ENCODE measurements around the genes CORO2A and GALNT12.

DNA sequence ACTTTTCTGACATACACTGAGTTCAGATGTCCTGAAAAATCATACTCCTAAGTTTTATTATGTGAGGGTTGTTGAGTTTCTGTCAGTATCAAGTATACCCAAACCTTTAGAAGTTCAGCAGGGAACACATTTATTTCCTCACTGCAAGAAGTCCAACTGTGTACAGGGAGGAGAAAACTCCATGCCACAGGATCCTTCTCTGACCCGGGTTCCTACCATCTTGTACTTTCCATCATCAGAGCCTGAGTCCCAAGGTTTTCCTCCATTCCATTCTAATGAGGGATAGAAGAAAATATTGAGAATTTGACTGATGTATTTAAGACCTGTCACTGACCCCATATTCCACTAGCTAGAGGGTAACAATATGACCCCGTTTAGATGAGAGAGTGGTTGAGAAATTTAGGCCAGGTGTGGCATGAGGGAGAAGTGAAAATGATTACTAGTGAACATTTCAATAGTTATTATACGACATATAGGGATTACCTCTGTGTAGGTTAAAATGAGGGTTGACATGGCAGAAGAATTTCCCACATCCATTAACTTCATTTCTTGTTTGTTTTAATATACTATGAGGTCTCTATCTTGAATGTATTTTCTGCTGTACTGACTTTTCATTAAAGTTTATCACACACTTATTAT, 37.3 kb downstream of the ZNF782 start:
- RRBS: no CpG with 5 or more reads among the region's 3 CpGs

DNA sequence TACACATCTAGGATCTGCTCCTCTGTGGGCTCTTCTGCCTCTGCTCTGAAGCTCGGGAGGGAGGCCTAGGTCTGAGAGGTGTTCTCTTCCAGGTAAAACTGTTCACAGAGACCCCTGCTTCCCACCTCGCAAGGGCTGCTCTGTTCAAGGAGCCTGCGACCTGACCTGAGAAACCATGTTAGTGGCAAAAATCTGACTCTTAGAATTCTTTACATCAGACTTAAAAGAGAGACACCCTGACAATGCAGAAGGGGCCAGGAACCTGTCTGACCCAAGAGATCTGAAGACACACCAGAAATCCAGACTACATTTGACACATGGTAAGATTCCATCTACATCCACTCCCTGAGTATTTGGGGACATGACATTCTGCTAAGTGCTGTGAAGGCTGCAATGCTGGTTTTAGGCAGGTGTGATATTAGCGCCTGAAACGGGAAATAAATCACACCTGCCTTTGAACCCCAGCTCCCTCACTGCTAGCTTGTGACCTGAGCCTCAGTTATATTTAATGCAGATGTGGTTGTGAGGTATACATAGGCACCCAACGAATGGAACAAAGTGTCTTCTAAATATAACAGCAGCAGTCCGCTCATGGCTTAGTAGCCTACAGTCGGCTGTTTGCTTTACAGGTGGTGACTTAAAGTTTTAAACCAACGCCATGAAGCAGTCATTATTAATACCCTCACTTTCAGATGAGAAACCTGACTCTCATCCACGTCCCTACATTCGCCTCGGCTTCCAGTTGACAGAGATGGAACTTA, 808 bp downstream of the ZNF782 start:
- RRBS: no CpG with 5 or more reads among the region's 12 CpGs

GRCh38 chr9:96996715-96997198, 42.2 kb downstream of the CTSV start:
- RRBS: no CpG with 5 or more reads among the region's 1 CpG

- RRBS: no CpG with 5 or more reads among the region's 41 CpGs
Observed at GRCh38 chr9:97222086-97222958, 85.1 kb upstream of the CCDC180 start.

GRCh38 chr9:97553135-97553604, 51.7 kb downstream of the TMOD1 start:
- RRBS: no CpG with 5 or more reads among the region's 7 CpGs

GRCh38 chr9:97557479-97558238, 56.2 kb downstream of the TMOD1 start:
- RRBS: no CpG with 5 or more reads among the region's 9 CpGs

GRCh38 chr9:97572685-97573227, 60.4 kb downstream of the TSTD2 start:
- RRBS: no CpG with 5 or more reads among the region's 9 CpGs

- RRBS: no CpG with 5 or more reads among the region's 9 CpGs
Observed at GRCh38 chr9:97594465-97595057, 38.6 kb downstream of the TSTD2 start.

DNA sequence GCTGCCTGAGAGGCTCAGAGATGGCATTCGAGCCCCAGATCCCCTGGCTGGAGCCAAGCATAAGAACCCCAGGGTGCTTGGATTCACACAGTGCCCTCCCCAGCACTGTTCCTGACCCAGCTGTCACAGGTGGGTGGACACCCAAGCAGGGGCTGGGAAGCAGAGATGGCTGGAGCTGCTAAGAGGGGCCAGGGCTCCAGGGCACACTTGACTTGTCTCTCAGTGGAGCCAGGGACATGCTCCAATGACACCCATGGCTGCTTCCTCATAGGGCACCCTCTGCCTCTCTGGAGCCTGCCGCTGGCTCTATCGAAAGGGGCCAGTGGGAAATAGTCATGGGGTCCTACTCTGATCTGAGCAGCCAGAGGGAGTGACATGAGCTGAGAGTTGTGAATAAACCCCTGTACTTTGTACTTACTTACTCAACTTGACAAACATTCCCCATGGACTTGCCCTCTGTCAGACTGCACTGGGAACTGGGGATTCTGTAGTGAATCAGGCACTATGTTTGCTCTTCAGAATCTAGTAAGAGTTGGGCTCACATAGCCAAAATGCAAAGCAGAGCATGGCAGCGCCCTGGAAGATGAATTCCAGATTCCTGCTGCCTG, 62.7 kb upstream of the XPA start:
- RRBS: no CpG with 5 or more reads among the region's 4 CpGs

DNA sequence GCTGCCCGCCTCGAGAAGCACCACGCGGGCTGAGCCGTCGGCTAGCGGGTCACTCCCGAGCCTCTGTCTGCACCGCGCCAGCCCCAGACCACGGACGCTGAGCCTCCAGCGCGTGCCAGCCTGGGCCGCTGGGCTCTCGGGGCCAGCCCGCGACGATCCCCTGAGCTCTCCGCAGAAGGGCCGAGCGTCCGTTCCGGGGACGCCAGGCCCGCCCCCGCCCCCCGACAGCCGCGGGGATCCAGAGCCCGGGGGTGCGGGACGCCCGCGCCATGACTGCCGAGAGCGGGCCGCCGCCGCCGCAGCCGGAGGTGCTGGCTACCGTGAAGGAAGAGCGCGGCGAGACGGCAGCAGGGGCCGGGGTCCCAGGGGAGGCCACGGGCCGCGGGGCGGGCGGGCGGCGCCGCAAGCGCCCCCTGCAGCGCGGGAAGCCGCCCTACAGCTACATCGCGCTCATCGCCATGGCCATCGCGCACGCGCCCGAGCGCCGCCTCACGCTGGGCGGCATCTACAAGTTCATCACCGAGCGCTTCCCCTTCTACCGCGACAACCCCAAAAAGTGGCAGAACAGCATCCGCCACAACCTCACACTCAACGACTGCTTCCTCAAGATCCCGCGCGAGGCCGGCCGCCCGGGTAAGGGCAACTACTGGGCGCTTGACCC, 750 bp downstream of the FOXE1 start:
- RRBS: 7% methylated on average over 31 of the region's 85 CpGs

DNA sequence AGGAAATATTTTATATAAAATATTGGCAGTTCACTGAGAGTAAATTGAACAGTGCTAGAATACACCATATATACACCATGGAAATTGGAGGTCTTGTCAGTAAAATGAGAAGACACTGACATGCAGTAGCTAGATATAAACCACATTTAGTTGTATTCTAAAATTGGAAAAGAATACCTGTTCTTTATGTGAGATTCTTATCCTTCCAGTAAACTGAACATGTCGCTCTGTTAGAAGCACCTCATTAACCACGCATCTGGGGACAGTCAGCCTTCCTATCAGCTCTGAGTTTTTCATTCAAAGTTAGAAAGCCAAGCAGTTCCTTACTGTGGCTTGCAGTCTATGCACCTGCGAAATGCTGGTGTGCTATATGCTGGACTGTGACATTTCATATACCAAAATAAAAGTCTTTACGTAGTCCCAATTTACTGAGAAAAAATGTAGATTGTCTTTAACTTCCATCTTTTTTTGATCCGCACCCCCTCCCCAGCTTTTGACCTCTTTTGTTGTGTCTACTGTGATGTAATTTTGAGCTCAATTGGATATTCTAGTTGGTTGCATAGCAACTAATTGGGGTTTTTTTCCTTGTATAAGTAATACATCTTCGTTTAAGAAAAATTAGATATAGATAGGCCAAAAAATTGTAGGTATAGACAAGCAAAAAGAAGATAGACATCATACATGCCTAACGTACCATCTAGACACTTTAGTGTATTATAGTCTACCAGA, 4.4 kb downstream of the ANP32B start:
- RRBS: no CpG with 5 or more reads among the region's 7 CpGs

DNA sequence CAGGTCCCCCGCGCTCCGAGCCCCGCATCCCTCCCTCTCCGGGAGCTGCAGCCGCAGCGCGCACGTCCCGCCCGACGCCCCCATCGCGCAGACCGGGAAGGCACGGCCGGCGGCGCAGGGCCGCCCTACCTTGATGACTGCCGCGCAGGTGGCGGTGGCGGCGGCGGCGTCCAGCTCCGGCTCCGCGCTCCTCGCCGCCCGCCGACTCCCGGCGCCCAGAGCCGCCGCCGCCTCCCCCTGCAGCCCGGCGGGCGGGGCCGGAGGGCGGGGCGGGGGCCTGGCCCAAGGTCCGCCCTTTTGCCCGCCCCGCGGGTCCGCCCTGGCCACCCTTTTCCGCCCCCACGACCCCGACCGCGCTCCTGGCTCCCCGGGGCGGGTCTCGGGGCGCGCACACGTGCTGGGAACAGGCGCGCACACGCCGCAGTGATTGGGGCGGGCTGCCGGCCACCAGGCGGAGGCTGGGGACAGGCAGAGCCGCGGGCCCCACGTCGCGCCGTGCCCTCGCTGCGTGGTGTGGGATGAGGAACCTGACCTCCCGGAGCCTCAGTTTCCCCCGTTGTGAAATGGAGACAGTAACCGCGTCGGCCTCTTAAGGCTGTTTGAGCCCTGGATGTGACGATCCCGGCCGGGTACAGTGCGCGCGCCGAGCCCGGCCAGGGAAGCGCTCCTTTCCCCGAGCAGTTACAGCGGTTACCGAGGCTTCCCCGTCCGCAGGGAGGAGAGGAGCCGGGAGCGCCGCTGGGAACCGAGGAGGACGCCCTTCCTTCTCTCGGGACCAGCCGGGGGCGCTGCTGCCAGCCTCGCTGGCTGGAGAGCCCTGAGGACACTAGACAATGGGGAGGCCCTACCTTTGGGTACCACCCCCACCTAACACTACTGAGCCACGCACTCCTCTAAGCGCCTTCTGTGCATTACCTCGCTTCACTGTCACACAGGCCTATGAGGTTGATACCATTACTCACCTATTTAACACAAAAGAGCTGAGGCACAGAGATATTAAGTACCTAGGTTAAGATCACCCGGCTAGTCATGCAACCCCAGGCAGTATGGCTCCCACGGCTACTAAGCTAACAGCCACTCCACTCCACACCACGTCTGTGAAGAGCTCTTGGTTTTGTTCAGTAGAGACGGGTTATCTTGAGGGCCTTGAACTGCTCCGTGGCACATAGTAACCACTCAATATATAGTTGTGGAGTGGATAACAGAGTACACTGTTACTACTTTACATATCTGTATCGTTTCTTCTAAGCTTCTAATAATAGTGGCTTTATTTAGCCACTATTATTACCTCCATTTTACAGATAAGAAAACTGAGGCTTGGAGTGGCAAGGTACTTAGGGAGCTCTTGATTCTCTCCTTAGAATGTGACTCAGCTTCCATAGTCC, at the start of gene CORO2A:
Gene CORO2A, minus strand, starts transcription at position 208 of the 1,385 bp plus-strand sequence.
- RRBS: 2% methylated on average over 68 of the region's 113 CpGs

- RRBS: no CpG with 5 or more reads among the region's 7 CpGs
Observed at GRCh38 chr9:98225127-98225766, 30.2 kb downstream of the TBC1D2 start.

- RRBS: no CpG with 5 or more reads among the region's 7 CpGs
Observed at GRCh38 chr9:98243733-98244303, 11.6 kb downstream of the TBC1D2 start.

GRCh38 chr9:98807076-98808333, at the start of gene GALNT12:
GALNT12 (plus strand) TSS chr9:98807670.
- RRBS: 2% methylated on average over 33 of the region's 100 CpGs

DNA sequence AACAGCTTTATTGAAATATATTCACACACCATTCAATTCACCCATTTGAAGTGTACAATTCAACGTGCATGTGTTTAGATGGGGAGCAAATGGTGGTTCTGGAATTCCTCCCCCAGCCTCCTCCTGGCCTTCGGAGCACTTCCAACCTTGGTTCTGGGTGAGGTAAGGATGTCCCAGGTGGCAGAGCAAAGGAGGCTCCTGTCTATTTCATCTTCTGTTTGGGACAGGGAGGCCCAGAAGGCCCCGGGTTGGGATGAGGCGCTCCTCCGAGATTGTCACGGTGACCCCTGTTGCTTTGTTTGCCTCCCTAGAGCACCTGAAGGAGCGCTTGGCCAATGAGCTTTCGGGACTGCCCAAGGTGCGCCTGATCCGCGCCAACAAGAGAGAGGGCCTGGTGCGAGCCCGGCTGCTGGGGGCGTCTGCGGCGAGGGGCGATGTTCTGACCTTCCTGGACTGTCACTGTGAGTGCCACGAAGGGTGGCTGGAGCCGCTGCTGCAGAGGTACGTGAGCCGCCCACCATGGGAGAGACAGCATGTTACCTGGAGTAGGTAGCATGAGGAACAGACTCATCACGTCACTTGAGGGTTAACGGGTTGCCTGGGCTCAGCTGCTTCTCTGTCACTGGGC, 19.1 kb downstream of the GALNT12 start:
- RRBS: no CpG with 5 or more reads among the region's 23 CpGs

GRCh38 chr9:98925077-98925770, 18.5 kb upstream of the COL15A1 start:
- RRBS: no CpG with 5 or more reads among the region's 15 CpGs

DNA sequence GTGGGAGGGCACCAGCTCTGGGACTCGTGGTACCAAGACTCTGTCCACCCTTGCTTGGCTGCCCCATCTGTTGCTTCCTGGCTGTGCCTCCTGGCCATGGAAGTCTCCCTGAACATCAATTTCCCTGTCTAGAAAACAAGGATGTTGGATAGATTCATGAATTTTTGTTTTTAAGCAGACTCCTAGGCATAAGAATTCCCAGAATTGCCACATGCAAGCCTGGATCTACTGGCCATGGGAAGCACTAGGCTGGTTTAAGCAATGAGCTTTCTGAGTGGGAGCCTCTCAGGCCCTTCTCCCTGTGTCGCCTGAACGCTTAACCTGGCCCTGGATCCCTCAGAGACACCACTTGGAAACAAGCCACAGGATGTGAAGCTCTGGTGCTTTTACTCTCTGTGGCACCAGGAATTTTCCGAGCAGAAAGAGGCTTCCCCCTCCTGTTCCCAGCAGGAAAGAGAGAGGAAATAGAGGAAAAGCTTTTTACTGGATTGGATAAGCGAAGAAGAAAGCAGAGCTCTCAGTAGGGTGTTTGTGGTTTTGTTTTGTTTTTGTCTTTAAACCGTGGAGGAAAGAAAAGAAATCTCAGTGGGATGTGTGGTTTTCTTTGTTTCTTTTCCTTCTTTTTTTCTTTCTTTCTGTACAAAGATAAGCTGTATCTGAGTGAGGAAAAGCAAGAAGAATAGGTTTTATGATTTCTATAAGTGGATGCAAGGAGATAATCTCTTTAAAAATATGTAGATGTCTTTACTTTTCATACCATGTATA, 34.5 kb downstream of the COL15A1 start:
- RRBS: no CpG with 5 or more reads among the region's 6 CpGs

DNA sequence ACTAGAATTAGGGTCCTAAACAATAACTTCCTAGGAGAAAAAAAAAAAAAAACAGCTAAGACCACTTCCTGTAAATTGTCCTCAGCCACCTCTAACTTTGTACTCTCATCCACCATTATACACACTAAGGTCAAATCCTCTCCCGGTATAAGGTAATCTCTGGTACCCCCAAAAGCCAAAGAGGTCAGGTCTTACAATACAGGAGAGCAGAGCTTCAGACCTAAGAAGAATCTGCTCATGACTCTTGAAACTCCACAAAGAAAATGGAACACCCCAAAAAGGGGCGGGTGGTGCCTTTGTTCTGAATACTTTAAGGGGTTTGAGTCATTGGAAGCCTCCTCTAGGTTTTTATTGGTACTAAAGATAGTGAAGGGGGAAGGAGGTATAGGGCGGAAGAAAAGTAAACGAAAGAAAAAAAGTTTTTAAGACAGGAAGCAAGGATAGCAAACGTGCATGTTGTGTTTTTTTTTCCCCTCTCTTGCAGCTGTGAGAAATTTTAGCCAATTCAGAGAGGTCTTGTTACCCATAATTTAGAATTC, 69.9 kb downstream of the COL15A1 start:
- RRBS: no CpG with 5 or more reads among the region's 5 CpGs

- RRBS: no CpG with 5 or more reads among the region's 4 CpGs
Observed at GRCh38 chr9:99107599-99108031, 2.7 kb downstream of the TGFBR1 start.